Jejunum (tissue), 1 donor: ENCODE measurements around a stretch of chr1.

- PRO-cap: no peak
Observed at GRCh38 chr1:6700658-6701087, 943 bp downstream of the DNAJC11 start.

DNA sequence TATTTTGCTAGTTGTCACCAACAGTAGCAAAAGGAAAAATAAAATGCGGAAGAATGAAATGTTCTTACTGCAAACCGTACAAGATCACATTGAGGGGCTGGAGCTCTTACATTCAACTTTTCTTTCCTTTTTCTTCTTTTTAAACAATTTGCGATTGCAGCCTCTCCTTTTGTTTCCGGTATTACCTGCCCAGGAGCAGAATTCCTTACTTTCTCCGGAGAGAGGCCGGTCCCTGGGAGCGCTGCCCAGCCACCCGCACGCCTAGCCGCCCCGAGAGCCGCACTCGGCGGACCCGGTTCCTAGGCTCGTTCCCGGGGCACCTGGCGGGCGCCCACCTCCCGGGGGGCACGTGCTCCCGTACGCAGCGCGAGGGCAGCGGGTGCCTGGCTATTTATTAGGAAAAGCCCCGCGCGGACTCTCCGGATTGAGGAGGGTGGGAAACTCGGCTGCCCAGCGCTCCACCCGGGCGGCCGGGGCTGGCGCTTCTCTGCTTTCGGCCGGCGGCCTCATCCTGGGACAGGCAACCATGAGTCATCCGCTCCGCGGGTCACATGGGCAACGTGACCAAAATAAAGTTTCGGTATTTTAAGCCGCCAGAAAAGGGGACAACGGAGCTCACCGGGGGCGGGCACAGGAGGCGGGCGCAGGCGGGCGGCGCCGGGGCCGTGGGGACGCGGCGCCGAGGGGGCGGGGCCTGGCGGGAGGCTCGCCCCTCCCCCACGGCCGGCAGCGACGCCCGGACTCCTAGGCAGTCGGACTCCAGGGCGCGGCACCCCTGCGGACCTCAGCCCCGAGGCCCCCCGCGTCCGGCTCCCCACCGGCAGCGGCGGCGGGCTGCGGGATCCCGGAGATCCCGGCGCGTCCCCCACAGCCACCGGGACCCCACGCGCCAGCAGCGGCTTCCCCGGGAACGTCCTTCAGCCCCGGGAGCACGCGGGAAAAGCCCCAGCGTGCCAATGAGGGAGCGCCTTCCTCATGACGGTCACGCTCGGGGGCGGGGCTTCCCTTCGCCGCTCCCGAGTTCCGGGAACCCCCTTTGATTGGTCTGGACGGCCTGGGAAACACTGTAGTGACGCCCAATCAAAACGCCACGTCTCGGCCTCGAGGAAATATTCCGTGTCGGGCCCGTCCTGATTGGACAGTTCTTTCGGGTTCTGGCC is 835 bp upstream of the CAMTA1 start:
- PRO-cap: bidirectional peak, plus-strand start at position 751 of the sequence, minus-strand start at position 508 of the sequence; bidirectional peak, plus-strand start outside the sequence, minus-strand start at position 944 of the sequence

GRCh38 chr1:6912585-6913013 is 127.3 kb downstream of the CAMTA1 start:
- PRO-cap: no peak

GRCh38 chr1:6935276-6935997 is 150.2 kb downstream of the CAMTA1 start:
- PRO-cap: no peak

- PRO-cap: no peak
Observed at GRCh38 chr1:7199111-7199564, 413.9 kb downstream of the CAMTA1 start.

DNA sequence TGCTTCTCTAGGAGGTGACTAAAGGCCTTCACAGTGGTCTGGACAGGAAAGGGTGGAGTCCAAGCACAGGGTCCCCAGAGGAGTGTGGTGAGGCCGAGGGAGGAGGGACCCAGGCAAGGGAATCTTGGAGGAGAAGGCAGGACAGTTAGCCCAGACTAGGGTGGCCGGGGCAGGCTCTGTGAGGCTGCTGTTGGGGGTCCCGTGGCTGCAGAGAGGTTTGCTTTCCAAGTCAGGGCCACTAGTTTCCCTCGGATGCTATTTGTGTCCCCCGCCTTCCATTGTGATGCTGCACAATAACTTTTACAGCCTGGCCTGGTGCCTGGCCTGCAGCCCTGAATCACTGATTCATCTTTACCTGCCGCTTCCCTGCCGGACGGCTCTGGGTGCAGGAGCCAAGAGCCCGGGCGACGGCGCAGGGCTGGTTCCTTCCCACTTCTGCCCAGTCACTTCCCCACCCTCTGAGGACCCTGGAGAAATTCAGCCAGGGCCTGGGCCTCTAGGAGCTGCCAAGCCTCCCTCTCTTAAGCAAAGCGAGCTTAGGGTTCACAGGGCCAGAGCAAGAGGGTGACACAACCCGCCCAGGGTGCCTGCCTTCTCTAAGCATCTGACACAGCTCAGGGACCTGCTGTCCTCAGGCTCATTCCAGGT is 381.3 kb upstream of the VAMP3 start:
- PRO-cap: no peak

GRCh38 chr1:7401801-7402550 is 369.1 kb upstream of the VAMP3 start:
- PRO-cap: no peak

GRCh38 chr1:7550957-7551374 is 220.1 kb upstream of the VAMP3 start:
- PRO-cap: unidirectional peak, plus-strand start at chr1:7551191; unidirectional peak, plus-strand start at chr1:7551235

DNA sequence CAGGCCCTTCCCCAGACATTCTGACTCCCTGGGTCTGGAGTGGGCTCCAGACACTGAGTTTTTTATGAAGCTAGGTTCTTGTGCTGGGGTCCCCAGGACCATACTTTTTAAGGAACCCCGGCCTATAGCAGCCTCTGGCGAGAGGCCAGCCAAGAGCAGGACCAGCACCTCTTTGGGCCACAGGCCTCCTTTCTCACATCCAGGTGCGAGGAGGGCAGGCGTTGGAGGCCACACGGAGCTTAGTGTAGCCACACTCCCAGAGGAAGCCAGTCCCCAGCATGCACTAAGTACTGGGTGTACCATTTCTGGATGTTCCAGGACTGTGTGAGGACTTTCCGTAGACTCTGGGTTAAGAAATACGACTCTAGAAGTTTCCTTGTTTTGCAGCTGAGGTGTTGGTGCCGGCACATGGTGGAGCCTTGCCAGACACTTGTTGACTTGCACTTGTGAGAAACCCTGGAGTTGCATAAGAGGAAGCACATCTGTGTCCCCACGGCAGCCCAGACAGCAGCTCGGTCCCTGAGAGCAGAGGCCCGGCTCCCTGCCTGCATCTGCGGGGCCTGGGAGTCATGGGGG is 122.2 kb upstream of the VAMP3 start:
- PRO-cap: no peak

- PRO-cap: no peak
Observed at GRCh38 chr1:7703494-7704310, 67.4 kb upstream of the VAMP3 start.

GRCh38 chr1:7975386-7975641 is 13.8 kb downstream of the PARK7 start:
- PRO-cap: no peak

DNA sequence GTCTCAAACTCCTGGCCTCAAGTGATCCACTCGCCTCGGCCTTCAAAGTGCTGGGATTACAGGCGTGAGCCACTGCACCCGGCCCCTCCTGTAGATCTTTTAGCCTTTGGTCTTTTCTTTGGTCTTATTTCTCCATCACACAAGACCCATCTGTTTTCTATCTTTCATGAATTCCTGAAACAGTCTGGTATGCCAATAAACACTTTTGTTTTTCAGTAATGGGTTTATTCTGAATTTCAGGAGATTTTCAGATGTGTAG is 23.2 kb downstream of the ERRFI1 start:
- PRO-cap: unidirectional peak, minus-strand start at position 94 of the sequence

DNA sequence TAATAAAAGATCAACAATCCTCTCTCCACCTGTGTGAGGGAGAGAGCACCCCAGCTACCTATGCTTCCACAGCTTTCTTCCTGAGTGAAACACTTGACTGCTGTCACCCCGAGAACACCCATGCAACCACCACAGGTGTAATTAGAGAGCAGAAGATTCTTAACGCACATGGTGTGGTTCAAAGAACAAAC is 11.8 kb downstream of the ERRFI1 start:
- PRO-cap: no peak

- PRO-cap: no peak
Observed at GRCh38 chr1:8024326-8024767, 1.8 kb downstream of the ERRFI1 start.

DNA sequence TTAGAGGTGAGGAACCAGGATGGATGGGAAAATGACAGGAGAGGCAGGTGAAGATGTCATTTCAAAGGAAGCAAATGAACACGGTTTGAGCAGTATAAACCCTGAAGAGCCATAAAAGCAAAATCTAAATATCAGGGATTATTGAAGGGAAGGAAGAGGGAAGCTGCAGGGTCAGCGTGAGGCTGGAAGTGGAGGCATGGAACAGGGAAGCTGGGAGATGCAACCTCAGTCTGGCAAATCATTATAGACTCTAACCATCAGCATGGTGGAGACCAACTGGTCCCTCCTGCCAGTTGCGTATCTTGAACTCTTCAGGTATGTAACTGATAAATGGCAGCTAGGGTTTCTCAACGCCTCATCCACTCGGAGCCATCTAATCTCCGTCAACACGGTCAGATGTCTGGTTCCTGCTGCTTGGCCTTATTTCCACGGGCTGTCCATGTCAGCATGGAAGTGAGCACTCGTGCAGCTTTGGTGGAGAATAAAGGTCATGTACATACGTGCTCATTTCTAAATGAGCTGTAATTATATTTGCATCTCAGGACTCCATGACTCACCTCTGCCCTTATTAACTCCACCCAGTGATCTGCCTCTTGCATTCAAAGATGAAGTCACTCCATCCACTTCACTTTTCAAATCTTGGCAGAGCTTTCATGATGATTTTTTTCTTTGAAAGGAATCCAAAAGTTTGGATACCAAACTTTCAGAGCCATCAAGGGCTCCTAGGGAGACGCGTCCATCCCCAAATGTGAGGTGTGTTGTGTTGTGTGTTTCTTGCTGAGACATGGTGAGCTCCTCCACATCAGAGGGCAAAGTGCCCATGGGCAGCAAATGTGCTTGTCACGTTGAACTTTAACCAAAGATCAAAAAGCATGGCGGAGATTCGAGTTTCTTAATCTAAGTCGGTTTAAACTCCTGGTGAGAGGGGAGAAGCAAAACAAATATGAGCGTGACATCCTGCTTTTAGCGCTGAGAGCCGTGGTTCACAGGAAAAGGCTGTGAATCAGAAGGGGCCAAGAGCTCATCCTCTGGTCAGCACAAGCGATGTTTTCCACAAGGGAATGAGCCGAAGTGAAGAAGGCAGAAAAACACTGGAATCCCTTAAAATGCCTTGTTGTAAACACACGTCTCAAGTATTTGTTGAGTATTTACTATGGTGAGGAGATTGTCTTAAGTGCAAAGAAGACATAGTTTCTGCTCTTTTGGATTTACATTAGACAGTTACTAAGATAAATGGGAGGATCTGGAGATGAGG is 68.5 kb upstream of the ERRFI1 start:
- PRO-cap: unidirectional peak, minus-strand start at position 483 of the sequence

GRCh38 chr1:8095940-8097087 is 70.2 kb upstream of the ERRFI1 start:
- PRO-cap: no peak

DNA sequence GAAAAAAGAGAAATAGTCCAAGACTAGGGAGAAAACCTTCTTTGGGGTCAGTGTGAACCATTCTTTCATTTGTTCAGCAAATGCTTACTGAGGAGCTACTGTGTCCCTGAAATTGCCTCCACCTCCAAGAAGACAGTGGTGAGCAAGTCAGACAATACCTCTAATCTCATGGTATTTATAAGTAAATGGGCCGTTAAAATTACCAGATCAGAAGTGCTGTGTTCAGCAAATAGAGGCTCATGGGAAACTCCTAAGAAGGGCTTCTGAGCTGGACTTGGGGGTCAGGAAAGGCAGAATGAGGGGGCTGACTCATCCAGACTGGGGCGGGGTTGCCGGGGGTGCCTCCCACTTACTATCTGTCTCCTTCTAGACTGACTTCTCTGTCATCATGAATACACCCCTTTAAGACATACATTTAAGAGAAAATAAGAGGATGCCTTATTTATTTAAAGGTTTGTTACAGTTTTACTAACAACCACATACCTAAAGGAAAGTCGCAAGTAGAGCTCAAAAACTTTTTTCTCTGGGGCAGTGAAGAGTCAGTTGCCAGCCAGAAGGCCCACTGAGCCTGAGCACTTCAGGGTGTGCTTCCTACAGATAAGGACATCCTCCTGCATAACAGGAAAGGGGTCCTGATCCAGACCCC is 96.0 kb upstream of the ERRFI1 start:
- PRO-cap: no peak

DNA sequence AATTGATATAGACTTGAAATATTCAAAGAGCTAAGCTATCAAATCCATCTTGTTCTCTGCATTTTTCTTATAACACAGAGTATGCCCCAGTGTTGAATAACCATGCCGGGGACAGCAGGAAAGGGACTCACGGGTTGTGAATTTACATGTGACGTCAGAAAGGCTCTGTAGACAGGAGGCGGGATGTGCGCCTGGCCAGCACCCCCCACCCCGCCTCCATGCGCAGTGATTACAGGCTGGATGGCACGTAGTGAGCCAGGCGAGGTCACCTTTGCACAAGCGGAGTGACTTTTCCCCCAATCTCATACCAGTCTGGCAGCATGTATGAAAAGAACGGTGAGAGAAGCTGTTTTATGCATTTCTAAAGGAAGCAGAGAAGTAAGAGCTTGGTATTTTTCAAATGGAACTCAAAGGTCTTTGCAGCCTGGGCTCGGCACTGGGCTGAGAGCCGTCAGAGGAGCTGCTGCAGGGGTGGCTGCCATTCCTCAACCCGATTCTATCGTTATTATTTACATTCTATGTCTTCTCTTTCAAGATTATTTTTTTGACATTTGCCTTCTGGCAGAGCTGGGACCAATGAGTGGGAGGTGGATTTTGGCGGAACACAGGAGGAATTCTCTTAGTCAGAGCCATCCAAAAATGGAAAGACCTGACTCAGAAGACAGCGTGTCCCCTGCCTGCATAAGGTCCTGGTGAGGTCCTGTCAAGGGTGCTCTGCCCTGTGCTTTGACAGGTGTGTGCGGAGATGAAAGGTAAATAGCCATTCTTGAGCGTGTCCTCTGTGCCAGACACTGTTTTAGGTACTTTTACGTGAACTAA is 115.6 kb upstream of the SLC45A1 start:
- PRO-cap: no peak

- PRO-cap: unidirectional peak, plus-strand start at chr1:8232577
Observed at GRCh38 chr1:8232035-8232823, 85.7 kb upstream of the SLC45A1 start.

DNA sequence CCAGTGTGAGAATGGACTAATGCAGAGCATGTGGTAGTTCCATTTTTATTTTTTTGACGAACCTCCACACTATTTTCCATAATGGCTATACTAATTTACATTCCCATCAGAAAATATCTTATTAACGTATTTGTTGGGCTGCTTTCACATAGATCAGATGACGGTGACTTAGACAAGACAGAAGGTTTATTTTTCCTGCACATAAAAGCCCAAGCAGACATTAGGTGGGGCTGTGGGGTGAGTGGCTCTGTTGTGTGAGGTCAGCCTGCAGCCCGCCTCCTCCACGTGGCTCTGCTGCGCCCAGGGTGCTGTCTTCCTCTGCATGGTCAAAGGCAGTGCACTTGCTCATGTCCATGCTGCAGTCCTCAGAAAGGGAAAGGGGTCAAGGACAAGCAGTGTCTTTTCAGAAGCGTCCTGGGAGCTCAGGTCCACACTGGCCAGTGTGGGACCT is 36.2 kb upstream of the SLC45A1 start:
- PRO-cap: no peak